LHCN-M2 (cell line): Measurements from ENCODE around the gene MCOLN1.

DNA sequence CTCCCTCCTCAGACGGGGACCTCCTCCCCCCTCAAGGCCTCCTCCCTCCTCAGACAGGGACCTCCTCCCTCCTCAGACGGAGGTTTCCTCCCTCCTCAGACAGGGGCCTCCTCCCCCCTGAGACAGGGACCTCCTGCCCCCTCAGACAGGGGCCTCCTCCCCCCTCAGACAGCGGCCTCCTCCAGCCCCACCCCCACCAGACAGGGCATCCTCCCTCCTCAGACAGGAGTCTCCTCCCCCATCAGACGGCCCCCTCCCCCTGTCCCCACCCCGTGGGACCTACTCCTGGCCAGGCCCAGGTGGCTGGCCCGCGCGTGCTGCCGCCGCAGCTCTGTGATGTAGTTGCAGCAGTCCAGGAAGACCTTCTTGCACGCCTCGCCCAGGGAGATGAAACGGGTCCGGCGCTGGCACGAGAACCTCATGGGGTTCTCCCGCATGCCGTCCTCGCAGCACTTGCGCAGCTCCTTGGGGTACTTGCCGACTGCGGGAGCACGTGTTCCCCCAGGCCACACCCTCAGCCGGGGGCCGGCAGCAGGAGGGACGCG, 13.6 kb downstream of the C3 start:
- RAMPAGE, long total RNA, result no peak

GRCh38 chr19:6713039-6713764, 7.2 kb downstream of the C3 start:
- RAMPAGE, long total RNA, result no peak

GRCh38 chr19:6753108-6754163, 13.8 kb downstream of the SH2D3A start:
- RAMPAGE, long total RNA, result no peak

GRCh38 chr19:7112882-7113716, 43.6 kb downstream of the ZNF557 start:
- RAMPAGE, long total RNA, result no peak

DNA sequence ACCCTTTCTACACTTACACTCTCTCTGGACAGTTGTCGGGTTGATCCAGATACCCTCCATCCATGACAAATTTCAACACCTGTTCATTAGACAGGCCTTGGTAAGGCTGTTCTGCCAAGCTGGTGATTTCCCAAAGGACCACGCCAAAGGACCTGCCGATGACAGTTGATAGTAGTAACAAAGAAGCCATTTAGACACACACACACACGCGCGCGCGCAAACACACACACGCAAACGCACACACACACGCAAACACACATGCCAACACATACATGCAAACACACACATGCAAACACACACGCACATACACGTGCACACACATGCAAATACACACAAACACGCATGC, 49.9 kb downstream of the ZNF557 start:
- RAMPAGE, long total RNA, result no peak

- RAMPAGE, long total RNA, result no peak
Observed at GRCh38 chr19:7181581-7182041, 112.1 kb downstream of the ZNF557 start.

DNA sequence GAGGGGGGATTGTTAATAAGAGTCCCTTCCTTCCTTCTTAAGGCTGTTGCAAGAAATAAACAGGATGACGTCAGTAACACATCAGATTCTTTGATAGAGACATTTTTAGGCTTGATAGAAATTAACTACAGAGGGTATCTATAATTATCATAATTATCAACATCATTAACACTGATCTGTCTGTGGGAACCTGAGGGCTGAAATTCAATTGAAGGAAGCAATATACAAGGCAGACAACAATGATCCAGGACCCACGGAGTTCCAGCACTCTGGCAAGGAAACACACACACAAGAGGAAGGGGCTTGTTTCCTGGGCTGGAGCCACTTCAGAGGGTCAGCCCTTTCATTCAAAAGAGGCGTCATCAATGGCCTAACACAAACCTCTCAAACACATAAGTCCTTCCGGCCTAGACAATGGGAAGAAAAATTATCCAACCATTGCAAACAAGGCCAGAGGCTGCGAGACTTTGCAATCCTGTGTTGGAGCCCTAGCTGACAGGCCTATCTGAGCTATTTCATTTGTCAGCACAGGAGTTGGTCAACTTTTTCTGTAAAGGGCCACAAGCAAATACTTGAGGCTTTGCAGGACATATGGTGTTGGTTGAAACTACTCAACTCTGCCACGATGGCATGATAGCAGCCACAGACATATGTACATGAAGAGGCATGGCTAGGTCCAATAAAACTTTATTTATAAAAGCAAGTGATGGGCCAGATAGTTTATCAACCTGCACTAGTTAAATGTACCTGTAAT, 105.1 kb downstream of the INSR start:
- RAMPAGE, long total RNA, result no peak

- RAMPAGE, long total RNA, result no peak
Observed at GRCh38 chr19:7197714-7198675, 96.2 kb downstream of the INSR start.

GRCh38 chr19:7255497-7256011, 38.7 kb downstream of the INSR start:
- RAMPAGE, long total RNA, result no peak

GRCh38 chr19:7294707-7295337, 608 bp upstream of the INSR start:
- RAMPAGE, long total RNA, result no peak

DNA sequence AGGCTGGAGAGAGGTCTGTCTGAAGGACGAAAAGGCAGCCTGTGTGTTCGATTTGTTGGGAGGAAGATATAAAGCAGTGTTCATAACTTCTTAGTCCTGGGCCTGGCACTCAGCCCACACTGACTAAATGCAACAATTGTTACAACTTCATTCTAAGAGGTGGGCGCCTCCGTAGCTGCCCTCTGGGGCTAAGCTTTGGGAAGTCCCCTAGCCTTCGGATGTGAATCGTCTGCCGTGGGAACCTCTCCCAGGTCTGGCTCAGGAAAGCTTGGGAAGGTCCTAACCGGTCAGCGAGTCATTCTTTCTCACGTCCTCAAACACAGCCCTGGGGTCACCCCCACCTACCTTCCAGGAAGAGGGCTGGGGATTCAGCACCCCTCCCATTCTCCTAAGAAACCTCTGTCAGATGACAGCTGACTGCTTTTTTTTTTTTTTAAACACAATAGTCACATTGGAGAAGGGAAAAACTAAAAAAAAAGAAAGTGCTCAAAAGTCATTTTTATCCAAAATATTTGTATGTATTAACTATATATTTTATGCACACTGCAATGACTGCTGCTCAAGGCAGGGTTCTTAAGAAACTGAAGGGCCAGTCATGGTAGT, 15.0 kb upstream of the ARHGEF18 start:
- RAMPAGE, long total RNA, result no peak

- RAMPAGE, long total RNA, result no peak
Observed at GRCh38 chr19:7479931-7481204, 8.5 kb downstream of the PEX11G start.

DNA sequence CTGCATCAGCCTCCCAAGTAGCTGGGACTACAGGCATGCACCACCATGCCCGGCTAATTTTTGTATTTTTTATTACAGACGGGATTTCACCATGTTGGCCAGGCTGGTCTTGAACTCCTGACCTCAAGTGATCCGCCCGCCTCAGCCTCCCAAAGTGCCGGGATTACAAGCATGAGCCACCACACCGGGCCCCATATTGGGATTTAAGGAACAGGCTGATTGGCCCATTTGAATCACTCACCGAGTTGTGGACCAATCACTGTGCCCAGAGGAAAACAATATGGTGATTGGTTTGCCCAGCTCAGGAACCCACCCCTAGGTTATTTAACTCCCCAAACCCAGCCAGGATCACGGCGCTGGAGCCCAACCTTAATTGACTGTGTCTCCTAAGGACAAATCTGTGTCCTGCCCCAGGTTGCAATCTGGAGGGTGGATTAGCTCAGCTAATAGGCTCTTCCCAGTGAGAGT, 3.7 kb upstream of the ZNF358 start:
- RAMPAGE, long total RNA, result no peak

DNA sequence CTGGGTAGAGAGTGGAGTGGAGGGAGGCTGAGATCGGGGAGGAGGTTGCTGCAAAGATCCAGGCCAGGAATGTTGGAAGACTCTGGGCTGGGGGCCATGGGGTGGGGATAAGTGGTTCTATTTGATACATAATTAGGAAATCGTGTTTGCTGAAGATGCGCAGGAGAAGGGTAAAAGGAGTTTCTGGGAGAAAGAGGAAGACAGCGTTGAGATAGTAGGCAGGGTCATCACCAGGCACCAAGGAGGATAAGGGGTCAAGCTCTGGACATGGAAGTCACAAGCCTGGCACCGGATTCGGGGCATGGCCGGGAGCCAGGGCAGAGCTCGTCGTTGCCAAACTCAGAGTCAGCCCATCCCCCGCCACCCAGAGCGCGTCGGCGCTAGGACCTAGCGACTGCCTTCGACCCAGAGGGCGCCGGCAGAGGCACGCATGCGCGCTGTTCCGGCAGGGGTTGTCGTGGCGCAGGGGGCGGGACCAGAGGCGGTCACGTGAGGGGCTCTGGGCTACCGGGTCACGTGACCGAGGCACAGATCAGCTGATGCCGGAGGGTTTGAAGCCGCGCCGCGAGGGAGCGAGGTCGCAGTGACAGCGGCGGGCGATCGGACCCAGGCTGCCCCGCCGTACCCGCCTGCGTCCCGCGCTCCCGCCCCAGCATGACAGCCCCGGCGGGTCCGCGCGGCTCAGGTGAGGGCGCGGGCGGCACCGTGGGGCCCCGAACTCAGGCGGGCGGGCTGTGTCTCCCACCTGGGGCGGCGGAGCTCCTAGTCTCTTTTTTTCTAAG, at the start of gene MCOLN1:
TSS of gene MCOLN1 (plus strand) at position 528 of the 782 bp plus-strand sequence.
- RAMPAGE, long total RNA, result no peak

GRCh38 chr19:7536083-7536822, 736 bp downstream of the PNPLA6 start:
- RAMPAGE, long total RNA, result no peak

DNA sequence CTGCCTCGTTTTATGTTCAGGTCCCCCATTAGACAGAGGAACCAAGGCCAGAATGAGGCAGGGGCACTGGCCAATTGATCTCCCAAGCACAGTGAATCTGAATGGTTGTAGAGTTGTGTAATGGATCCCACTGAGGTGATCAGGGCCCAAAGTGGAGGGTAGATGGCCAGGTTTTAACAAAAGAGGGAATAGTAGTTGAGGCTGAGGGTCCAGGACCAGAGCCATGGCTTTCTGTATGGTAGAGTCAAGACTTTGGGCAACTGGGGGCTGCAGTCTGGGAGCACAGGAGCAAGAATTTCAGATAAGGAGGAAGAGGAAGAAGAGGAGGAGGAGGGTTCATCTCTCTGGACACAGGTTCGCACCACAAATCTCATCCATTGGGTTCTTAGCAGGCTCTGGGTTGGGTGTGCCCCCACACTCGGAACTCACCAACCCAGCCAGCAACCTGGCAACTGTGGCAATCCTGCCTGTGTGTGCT, 18.0 kb downstream of the PNPLA6 start:
- RAMPAGE, long total RNA, result no peak

GRCh38 chr19:7612800-7613682, 16.3 kb downstream of the XAB2 start:
- RAMPAGE, long total RNA, result no peak

DNA sequence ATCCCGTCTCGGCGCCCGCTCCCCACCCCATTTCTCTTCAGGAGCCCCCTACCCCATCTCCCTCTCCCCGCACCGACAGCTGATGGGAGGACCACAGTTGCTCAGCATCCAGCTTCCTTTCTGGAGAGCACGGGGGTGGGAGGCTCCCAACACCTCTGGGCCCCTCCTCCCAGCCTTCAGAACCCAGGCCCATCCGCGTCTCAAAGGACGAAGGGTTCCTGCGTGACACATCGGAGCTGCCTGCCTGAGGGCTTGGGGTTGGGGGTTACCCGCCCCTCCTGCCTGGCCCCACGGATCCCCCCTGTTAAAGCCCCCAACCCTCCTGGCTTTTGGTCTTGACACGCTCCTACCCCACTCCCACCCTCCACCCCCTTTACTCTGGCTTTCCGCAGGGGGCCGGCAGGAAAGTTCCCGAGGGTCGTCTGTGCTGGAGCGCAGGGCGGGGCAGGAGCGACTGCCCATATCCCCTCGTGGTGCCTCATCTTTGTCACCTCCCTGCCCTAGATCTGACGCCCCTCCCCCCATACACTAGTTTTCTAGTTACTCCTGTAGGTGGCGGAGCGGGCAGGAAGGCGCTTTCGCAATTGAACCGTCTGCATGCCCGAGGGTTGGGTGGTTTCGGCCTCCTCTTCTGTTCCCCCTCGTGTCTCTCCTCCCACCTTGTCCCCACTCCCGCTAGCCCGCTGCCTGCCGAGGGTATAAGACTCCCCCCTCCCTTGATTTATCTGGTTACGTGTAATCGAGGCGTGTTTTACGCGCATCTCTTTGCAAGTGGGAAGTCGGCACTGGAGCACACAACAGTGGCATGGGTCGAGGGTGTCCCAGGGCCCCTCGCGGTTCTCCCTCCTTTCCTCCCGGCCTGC, 929 bp downstream of the TRAPPC5 start:
- RAMPAGE, long total RNA, result no peak

- RAMPAGE, long total RNA, result no peak
Observed at GRCh38 chr19:7699214-7700187, 2.4 kb downstream of the FCER2 start.

GRCh38 chr19:7833407-7833833, 3.4 kb downstream of the EVI5L start:
- RAMPAGE, long total RNA, result no peak